A375 (cell line): ENCODE data around the gene CLCNKA.

DNA sequence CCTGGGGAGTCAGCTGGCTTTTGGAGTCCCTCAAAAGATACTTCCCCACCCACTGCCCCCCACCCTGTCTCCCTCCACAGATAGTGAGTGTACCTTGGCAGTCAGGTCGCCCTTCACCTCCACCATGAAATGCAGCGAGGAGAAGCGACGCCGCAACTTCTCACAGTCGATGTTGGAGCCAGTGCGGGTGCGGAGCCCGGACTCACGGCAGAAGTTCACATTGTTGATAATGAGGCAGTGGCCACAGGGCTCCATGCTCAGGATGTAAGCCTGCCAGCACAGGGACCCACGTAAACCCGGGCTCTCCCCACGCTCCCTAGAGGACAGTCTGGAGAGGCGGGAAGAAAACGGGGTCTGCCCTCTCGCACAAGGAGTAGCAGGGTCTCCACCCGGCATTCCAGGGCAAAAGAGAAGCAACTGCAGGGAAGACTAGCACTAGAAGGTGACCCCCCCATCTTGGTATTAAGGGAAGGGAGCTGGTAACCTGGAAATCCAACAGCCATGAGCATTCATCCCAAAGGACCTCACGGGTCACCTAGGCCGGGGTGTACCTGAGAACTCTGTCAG lies 17.1 kb downstream of the CASP9 start:
- RAMPAGE, long total RNA: no peak

DNA sequence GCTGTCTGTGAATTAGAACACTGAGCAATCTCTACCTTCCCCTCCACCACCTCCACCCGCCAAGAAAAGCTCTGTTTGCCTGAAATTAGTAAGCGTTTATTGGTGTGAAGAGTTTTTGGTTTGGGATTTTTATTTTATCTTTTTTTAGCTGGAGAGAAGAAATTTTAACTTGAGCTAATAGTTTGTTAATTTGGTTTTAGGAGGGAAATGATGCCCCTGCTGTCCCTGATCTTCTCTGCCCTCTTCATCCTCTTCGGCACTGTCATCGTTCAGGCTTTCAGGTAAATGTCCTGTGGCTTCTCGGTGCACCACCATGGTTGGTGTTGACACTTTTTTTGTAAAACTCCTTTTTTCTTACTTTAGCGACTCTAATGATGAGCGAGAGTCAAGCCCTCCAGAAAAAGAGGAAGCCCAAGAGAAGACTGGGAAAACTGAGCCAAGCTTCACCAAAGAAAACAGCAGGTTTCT lies 19.1 kb downstream of the AGMAT start:
- RAMPAGE, long total RNA: no peak

GRCh38 chr1:15605550-15606308 lies 11.5 kb upstream of the DDI2 start:
- RAMPAGE, long total RNA: no peak

DNA sequence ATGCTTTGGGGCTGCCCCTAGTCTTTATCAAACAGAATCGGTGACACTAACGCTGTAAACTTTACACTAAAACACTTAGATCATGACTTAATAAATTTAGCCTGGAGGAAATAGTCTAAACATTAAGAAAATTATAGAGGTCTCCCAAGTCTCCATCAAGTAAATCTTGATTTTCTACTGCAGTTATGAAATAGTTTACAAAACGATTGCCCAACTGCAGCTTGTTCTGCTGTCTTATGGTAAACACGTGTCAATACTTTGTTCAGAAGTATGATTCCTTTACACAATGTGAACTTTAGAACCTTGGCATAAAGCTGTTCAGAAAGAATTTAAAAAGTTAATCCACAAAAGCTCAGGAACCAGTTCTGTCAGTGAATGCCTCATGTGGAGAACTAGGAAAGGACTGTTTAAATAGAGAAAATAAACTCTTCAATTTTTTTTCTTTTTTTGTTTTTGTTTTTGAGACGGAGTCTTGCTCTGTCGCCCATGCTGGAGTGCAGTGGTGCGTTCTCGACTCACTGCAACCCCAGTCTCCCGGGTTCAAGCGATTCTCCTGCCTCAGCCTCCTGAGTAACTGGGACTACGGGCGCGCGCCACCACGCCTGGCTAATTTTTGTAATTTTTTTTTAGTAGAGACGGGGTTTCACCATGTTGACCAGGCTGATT lies 1.6 kb downstream of the DDI2 start:
- RAMPAGE, long total RNA: no peak

GRCh38 chr1:15620155-15620738 lies 3.0 kb downstream of the DDI2 start:
- RAMPAGE, long total RNA: no peak

GRCh38 chr1:15666964-15667588 lies 7.6 kb downstream of the RSC1A1 start:
- RAMPAGE, long total RNA: no peak

GRCh38 chr1:15716142-15716390 lies 20.0 kb upstream of the SLC25A34 start:
- RAMPAGE, long total RNA: no peak

- RAMPAGE, long total RNA: no peak
Observed at GRCh38 chr1:15734470-15734820, 1.6 kb upstream of the SLC25A34 start.

GRCh38 chr1:15758091-15758541 lies 479 bp upstream of the FBLIM1 start:
- RAMPAGE, long total RNA: no peak

GRCh38 chr1:15799938-15800795 lies 7.3 kb downstream of the UQCRHL start:
- RAMPAGE, long total RNA: no peak

DNA sequence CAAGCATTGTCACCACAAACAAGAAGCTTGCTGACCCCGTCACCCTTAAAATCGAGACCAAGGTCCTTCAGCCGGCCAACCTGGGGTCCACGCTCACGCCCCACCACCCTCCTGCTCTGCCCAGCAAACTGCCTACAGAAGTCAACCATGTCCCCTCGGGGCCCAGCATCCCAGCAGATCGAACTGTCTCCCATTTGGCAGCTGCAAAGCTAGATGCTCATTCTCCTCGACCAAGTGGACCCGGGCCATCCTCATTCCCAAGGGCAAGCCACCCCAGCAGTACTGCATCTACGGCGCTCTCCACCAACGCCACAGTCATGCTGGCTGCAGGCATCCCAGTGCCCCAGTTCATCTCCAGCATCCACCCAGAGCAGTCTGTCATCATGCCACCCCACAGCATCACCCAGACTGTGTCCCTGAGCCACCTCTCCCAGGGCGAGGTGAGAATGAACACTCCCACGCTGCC lies 40.8 kb downstream of the ZBTB17 start:
- RAMPAGE, long total RNA: no peak

DNA sequence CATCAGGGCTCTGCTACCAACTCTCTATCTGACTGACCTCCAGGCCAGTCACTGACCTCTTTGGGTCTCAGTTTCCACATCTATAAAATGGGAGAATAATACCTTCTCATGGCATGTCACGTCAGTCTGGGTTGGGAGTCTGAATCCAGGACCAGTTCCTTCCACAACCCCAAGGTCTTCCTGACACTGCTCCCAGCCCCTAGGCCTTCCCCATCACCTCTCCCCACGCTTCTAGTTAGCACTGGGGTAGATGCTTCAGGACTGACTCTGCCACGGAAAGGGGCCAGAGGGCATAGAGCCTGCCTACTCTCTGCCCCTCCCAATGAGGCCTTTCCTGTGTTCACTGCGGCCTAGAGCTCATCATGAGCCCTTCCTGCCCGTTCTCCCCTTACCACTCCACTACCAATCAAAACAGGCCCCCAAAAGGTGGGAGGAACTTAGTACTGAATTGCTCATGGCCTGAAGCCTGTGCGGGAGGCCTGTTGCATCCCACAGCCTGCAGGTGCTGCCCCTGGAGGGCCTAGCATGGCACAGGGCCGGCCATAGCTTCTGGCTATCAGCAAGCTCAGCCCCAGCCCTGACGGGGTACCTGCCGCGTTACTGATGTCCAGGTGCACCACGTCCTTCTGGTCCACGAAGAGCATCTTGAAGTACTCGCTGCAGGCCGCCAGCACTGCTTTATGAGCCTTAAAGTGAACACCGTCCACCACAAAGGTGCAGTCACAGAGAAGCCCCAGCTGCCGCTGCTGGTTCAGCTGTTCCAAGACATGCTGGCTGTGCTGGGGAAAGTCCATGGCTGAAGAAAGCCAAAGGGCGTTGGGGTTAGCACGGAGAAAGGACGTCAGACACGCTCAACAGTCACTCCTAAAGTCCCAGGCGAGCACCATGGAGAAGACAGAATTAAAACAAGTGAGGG lies 27.9 kb downstream of the ZBTB17 start:
- RAMPAGE, long total RNA: no peak

- RAMPAGE, long total RNA: no peak
Observed at GRCh38 chr1:16021682-16022270, at the start of gene CLCNKA. Gene CLCNKA (plus strand): TSS chr1:16022036.

DNA sequence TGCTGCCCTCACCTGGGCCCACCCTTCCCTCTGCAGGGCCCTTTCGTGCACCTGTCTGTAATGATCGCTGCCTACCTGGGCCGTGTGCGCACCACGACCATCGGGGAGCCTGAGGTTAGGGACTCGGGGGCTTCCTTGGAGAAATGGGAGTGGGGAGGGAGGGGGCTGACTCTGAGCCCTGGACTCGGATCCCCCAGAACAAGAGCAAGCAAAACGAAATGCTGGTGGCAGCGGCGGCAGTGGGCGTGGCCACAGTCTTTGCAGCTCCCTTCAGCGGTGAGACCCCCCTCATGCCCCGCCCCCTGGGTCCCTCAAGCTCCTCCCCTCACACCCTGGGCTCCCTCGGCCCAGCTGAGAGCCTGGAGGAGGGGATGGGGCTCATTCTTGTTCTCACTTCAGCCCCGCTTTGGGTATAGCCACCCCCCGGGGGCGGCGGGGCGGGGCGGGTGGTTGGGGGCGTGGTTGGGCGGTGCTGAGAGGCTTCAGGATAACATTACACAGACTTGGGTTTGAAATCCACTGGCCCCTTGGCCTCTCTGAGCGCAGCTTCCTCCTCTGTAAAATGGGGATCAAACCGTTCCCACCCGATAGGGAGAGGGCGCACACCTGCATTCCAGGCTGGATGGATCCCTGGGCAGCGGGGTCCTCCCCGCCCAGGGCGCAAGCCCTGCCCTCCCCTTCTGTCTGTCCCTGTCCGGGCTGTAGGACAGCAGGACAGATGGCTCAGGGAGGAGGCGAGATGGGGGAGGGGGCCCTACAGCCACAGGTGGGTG lies 4.8 kb downstream of the CLCNKA start:
- RAMPAGE, long total RNA: no peak

DNA sequence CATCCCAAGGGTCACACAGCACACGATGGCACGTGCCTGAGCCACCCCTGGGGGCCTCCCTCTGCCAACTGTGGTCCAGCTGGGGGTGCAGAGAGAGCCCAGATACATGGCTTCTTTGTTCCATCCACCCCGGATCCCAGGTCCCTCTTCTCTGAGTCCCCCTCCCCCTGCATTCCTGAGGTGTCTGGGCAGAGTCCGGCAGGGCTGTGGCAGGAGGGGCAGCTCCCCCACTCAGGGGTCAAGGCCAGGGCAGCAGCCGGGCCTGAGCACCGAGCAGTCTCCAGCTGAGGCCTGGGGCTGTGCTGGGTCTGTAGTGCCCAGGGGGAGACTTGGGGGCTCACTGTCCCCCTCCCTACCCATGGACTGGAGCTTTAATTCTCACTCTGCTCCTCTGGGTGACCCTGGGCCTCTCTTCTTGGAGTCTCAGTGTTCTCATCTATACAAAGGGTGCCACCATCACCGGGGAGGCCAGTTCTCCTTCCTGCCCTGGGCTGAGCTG lies 39.5 kb upstream of the FAM131C start:
- RAMPAGE, long total RNA: no peak

DNA sequence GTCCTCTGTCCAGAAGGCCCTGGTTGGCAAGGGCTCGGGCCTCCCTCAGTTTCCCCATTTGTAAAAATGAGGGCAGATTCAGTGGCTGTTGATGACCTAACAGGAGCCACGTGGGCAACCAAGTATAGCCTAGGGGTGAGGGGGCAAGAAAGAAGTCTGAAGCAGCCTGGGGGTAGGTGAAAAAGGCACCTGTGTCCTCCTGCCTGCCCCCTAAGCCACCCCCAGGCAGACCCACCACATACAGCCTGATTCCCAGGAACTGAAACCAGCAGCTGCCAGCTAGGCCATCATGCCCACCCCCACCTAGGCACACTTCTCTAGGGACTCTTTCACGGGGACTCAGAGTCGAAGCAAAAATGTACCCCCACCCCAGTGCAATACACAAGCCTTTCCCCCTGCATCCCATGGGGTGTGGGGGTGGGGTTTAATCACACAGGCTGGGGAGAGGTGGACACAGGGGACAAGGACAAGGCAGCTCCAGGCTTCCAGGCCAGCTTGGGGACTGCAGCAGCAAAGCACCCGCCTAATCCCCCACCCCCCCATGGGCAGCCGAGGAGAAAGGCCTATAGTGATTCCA lies 2.2 kb downstream of the EPHA2 start:
- RAMPAGE, long total RNA: no peak

GRCh38 chr1:16158668-16159471 lies 3.0 kb upstream of the EPHA2 start:
- RAMPAGE, long total RNA: no peak

DNA sequence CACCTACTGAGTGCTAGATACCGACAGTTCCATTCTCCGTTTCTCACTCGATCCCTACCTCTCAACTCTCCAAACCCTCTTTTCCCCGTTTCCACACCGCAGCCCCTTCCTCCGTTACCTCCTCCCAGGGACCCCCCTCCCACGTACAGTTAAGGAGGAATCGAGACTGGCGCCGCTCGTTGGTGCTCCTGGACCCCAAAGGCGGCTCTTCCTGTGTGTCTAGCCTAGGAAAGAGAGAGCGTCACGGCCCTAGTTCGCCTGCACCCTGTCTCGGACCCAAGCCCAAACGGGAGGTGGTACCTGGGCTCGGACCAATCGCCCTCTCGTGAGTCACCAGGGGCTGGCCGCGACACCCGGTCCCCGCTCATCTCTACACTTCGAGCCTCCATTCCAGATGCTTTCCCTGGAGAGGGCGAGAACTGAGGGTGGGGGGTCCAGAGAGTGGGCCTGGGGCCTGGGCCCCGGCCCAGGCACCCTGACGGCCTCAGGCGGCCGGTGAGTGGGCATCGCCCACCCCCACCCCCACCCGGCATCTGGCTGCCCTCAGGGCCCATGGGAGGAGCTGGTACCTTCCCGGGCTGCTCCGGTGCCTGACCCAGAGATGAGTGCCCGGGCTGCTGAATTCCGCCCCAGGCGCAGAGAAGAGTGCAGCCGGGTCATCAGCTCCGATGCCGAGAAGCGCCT lies 4.9 kb downstream of the ARHGEF19 start:
- RAMPAGE, long total RNA: no peak

DNA sequence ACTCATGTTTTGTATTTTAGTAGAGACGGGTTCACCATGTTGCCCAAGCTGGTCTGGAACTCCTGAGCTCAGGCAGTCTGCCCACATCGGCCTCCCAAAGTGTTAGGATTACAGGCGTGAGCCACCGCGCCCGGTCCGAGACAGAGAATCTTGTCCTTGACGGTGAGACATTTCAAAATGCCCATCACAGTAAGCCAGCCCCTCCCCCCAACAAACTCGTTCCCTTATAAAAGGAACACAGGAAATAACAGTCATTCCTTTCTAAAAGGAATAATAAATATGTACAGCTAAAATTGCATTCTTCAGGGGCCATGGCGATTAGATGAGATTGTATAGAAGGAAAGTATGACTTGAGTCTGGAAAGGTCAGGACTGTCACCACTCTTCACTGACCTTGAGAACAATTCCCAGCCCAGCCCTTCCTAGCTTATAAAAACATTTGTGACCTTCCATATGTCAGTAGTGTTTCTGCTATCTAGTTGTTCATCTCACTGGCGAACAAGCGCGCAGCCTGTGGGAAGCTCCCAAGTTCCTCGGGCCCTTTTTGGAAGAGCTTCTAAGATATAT lies 8.5 kb downstream of the SZRD1 start:
- RAMPAGE, long total RNA: no peak

- RAMPAGE, long total RNA: no peak
Observed at GRCh38 chr1:16442865-16443386, 2.4 kb downstream of the NECAP2 start.